ENCODE measurements around the gene IYD.

DNA sequence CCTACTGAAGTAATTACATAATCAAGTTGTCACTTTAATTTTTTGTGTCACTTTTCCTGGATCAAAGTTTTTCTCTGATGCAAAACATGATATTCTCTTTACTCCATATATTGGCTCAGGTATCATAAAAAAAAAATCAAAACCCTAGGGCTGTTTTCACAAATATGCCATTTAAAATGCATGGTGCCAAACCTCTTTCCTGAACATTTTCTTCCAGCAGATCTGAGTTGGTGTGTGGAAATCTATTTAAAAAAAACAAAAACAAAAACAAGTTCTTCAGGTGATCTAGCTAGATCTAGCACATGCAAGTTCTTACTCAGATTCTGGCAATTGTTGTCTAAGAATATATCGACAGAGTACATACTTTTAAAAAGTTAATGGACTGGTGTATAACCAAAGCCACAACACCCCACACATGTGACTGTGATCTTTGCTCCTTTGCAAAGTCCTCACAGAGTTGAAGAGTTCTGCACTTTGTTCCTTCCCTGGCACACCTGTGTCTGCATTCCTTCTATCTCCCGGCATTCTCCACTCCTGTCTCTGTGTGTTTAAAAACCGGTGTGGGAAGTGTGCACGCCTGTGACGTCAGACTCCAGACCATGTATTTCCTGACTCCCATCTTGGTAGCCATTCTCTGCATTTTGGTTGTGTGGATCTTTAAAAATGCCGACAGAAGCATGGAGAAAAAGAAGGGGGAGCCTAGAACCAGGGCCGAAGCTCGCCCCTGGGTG is at the start of gene IYD:
TSS of gene IYD (plus strand) at position 580 of the 731 bp plus-strand sequence.
- PRO-cap, 2 experiments: no peak in any of the 2 experiments
- RAMPAGE, long total RNA, 4 experiments: start-site peak on the plus strand in 2 of 4 experiments, centred at positions 582 to 586 of the sequence, 19 reads per replicate

DNA sequence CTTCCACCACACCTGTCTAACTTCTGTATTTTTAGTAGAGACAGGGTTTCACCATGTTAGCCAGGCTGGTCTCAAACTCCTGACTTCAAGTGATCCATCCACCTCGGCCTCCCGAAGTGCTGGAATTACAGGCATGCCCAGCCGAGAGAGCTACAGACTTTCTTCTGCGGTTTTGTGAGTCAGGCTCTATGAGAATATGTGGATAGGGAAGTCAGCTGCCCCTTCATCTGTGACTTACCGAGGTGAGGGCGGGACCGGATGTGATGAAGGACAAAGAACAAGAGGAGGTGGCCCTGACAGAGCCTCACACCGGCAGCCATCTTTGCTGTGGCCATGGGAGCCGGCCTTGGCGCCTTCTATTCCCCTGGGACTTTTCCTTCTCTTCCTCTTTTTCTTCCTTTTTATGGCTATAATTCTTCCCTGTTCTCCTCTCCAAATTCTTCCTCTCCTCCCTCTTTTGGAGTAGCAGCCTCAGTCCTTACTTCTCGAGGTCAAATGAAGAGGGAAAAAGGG is 67.0 kb downstream of the IYD start:
- PRO-cap, 2 experiments: no peak in any of the 2 experiments
- RAMPAGE, long total RNA, 4 experiments: no peak in any of the 4 experiments

GRCh38 chr6:150485836-150486509 is 113.7 kb upstream of the PLEKHG1 start:
- PRO-cap, 2 experiments: peak in 1 of 2 experiments; most common minus-strand start chr6:150486078 (in 1)
- RAMPAGE, long total RNA, 4 experiments: no peak in any of the 4 experiments

GRCh38 chr6:150631662-150632505 is 32.2 kb downstream of the PLEKHG1 start:
- PRO-cap, 2 experiments: no peak in any of the 2 experiments
- RAMPAGE, long total RNA, 4 experiments: no peak in any of the 4 experiments

DNA sequence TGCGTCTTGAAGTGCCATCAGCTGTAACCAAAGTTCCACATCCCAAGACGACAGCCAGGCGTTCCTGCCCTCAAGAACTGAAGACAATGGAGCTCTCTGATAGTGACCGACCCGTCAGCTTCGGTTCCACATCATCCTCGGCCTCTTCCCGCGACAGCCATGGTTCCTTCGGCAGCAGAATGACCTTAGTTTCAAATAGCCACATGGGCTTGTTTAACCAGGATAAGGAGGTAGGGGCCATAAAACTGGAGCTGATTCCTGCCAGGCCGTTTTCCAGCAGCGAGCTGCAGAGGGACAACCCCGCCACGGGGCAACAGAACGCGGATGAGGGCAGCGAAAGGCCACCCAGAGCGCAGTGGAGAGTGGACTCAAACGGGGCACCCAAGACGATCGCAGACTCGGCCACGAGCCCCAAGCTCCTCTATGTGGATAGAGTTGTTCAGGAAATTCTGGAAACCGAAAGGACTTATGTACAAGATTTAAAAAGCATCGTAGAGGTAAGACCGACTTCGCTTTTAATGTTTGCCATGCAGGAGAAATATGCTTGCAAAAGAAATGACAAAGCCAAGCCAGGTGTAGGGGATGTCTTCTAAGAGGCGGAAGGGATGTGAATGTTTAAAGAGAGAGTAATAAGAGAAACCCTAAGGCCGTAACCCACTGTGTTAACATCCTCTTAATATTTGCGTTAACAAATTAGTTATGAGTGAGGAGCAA is 131.7 kb upstream of the MTHFD1L start:
- PRO-cap, 2 experiments: no peak in any of the 2 experiments
- RAMPAGE, long total RNA, 4 experiments: no peak in any of the 4 experiments

- PRO-cap, 2 experiments: no peak in any of the 2 experiments
- RAMPAGE, long total RNA, 4 experiments: no peak in any of the 4 experiments
These were observed 53.5 kb upstream of the MTHFD1L start for GRCh38 chr6:150812030-150812301.

DNA sequence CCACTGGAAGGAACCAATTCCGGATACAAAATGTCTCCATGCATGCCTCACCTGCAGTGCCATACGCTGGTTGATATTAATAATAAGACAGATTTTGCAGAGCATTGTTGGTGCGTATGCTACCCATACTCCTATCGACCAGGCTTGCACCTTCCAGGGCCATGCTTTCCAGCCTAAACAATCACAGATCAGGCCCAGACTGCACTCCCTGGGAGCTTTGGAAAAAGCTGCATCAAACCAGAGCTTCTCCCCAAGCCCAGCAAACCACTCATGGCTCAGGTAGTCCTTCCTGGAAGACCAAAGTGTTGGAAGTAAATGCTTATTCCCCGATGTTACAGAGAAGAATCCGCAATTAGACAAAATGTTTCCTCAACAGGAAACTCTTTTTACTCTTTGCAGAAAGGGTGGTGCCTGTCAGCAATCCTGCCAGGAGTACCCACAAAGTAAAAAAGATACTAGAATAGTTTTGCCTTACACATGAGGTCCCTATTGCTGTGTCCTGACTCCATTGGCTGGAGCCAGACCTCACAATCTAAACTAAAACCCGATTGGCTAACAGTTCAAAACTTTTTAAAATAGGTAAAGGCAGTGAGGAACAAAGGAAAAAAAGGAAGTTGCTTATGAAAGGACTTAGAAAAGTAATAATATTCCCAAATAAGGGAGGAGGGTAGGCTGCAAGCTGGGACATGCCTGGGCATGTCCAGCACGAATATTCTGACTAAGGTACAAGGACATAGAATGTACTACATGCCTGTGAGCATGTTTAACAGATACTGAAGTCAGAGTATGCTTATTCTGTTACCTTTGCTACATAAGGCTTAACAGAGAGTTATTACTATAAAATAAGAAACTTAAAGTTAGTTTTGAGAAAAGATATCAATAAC is 8.6 kb upstream of the MTHFD1L start:
- PRO-cap, 2 experiments: no peak in any of the 2 experiments
- RAMPAGE, long total RNA, 4 experiments: no peak in any of the 4 experiments

- PRO-cap, 2 experiments: no peak in any of the 2 experiments
- RAMPAGE, long total RNA, 4 experiments: no peak in any of the 4 experiments
These were observed 116.4 kb downstream of the MTHFD1L start for GRCh38 chr6:150981632-150982519.

GRCh38 chr6:151037418-151037880 is 171.9 kb downstream of the MTHFD1L start:
- PRO-cap, 2 experiments: no peak in any of the 2 experiments
- RAMPAGE, long total RNA, 4 experiments: no peak in any of the 4 experiments

- PRO-cap, 2 experiments: no peak in any of the 2 experiments
- RAMPAGE, long total RNA, 4 experiments: no peak in any of the 4 experiments
These were observed 140.4 kb upstream of the AKAP12 start for GRCh38 chr6:151099293-151099818.

DNA sequence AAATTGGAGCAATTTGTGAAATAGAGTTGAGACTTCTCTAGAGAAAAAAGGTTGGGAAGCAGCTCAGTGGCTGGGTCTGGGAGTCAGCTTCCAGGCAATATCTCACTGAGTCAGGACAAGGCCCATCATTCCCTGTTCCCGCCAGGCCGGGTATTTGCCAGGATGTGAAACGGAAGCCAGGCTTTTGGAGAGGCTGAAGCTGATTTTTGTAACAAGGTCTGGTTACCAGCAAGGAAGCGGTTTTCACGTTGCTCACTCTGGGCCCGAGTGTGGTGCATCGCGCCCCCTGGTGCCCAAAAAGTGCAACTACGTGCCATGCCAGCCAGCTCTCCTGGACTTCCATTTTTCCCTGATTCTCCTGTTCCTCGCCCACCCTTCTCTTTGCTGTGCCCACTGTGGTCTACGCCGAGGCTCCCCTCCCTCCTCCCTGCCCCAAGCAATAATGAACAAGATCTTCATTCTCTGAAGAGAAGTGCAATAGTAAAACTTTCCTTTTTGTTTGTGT is 67.2 kb downstream of the ZBTB2 start:
- PRO-cap, 2 experiments: peak in 1 of 2 experiments; most common plus-strand start position 211 of the sequence (in 1); most common minus-strand start position 107 of the sequence (in 1)
- RAMPAGE, long total RNA, 4 experiments: no peak in any of the 4 experiments

GRCh38 chr6:151409159-151409966 is 18.0 kb upstream of the ZBTB2 start:
- PRO-cap, 2 experiments: no peak in any of the 2 experiments
- RAMPAGE, long total RNA, 4 experiments: no peak in any of the 4 experiments

DNA sequence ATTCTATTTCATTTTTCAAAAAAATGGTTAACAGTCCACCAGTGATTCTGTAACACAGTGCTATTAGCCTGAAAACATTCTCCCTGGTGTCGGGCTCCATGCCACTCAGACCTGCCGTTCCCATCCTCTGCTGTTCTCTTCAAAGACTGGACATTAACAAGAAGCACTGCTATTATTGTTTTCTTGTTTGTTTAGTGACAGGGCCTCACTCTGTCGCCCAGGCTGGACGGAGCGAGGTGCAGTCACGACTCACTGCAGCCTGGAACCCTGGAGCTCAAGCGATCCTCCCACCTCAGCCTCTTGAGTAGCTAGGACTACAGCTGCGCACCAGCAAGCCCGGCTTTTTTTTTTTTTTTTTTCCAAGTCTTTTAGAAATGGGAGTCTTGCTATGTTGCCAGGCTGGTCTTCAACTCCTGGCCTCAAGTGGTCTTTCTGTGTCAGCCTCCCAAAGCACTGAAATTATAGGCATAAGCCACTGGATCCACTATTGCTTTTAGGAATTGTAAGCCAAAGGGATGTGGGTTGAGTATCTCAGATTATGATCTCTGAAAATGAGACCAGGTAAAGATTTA is 9.5 kb downstream of the RMND1 start:
- PRO-cap, 2 experiments: no peak in any of the 2 experiments
- RAMPAGE, long total RNA, 4 experiments: no peak in any of the 4 experiments

DNA sequence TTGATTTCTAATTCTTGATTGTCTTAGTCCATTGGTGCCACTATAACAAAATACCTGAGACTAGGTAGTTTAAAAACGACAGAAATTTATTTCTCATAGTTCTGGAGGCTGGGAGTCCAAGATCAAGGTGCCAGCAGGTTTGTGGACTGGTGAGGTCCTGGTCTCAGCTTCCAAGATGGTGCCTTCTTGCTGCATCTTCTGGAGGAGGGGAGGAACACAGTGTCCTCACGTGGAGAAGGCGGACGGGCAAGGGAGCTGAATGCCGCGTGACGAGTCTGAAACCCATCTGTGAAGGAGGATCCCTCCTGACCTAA is 18.3 kb upstream of the CCDC170 start:
- PRO-cap, 2 experiments: no peak in any of the 2 experiments
- RAMPAGE, long total RNA, 4 experiments: no peak in any of the 4 experiments

- PRO-cap, 2 experiments: no peak in any of the 2 experiments
- RAMPAGE, long total RNA, 4 experiments: no peak in any of the 4 experiments
These were observed 667 bp upstream of the CCDC170 start for GRCh38 chr6:151493123-151493576.

- PRO-cap, 2 experiments: no peak in any of the 2 experiments
- RAMPAGE, long total RNA, 4 experiments: no peak in any of the 4 experiments
These were observed 151.0 kb upstream of the ESR1 start for GRCh38 chr6:151656315-151656962.

DNA sequence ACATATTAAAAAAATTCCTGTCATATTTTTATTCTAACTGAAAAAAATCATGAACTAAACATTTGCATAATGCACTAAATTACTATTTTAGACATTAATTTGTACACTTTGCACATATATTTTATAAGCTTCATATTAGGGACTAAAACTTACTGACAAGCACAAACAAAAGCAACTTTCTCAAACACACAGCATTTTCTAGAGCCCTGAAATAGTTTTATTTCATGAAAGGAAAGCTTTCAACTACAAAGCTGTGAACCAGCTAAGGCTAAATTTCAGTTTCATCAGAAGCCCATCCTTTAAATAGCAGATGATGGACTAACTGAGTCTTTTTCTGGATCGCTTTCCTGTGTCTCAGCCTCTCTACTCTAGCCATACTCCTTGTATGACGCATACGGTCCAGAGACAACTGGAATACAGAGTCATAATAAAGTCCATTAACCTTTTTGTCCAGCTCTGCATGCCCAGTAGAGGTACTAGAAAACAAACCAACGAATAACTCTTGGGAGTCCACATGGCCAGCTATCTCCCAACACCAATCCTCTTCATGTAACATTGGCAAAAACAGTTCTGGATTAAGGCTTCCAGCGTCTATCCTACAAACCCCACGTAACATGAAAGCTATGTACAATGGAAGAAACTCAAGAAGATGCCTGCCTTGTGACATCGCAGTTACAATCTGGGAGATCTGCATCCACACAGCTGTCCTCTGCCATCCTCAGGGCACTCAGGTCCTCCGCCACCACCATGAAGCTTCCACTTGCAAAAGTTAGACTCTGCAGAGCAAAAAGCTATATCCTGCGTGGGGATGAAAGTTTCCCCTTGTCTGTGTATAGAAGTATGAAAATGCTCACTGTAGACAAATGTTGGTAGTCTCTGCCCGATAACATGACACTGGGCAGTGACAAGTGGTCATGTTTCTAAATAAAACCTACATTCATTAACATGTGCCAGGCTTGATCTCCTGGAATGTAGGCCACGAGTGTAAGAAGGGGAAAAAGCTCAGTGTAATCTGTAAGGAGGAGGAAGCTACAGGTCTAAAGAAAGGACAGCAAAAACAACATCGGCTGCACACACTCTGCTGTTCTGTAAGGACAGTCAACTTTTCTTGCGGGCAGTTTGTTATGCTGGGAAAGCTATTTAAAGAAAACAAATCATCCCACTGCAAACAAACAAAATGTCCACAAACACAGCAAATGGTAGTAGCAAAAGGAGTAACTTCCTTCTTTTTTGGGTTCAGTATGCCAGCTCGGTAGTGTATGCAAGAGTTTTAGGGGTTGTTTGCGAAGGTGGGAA is 360.4 kb downstream of the ESR1 start:
- PRO-cap, 2 experiments: peak in 1 of 2 experiments; most common plus-strand start position 1,005 of the sequence (in 1)
- RAMPAGE, long total RNA, 4 experiments: no peak in any of the 4 experiments

GRCh38 chr6:152401849-152402322 is 235.3 kb downstream of the SYNE1 start:
- PRO-cap, 2 experiments: no peak in any of the 2 experiments
- RAMPAGE, long total RNA, 4 experiments: no peak in any of the 4 experiments

GRCh38 chr6:153282543-153282939 is 151.5 kb upstream of the RGS17 start:
- PRO-cap, 2 experiments: peak in 2 of 2 experiments; most common minus-strand start chr6:153282755 (in 1)
- RAMPAGE, long total RNA, 4 experiments: start-site peak on the minus strand in 2 of 4 experiments, at chr6:153282748-153282759 at its widest, 5 to 6 reads per replicate

- PRO-cap, 2 experiments: no peak in any of the 2 experiments
- RAMPAGE, long total RNA, 4 experiments: no peak in any of the 4 experiments
These were observed 106.6 kb downstream of the IPCEF1 start for GRCh38 chr6:154250068-154250363.